ENCODE measurements around a stretch of chr21.

- PRO-cap: unidirectional peak, minus-strand start at chr21:42064353
- RAMPAGE, long total RNA, 2 experiments: no peak in any of the 2 experiments
These were observed 7.3 kb upstream of the UMODL1 start for GRCh38 chr21:42063508-42064623.

- PRO-cap: no peak
- RAMPAGE, long total RNA, 2 experiments: no peak in any of the 2 experiments
These were observed 30.2 kb downstream of the UMODL1 start for GRCh38 chr21:42101360-42101579.

GRCh38 chr21:42120658-42121265, 49.6 kb downstream of the UMODL1 start:
- PRO-cap: no peak
- RAMPAGE, long total RNA, 2 experiments: no peak in any of the 2 experiments

DNA sequence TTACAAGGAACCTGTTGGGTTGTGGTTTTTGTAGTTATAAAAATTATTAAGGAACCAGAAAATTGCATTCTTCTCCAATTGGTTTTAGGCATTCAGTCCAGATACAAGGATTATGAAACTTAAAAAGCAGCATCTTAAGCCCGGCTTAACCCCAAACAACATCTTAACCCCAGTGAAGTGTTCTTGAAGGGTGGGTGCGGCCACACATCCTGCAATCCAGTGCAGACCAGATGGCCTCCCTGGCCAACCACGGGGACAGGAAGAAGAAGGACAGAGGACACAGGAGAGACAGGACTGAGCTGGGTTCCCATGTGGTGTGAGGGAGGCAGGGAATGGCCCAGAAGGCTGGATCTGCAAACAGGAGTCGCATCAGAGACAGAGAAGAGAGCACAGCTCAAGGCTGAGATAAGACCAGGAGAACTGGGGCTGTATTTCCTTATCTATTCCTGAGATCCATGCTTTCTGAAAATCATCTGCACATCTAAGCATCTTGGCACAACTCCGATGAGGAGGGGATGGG, 26.4 kb downstream of the ABCG1 start:
- PRO-cap: no peak
- RAMPAGE, long total RNA, 2 experiments: no peak in any of the 2 experiments

GRCh38 chr21:42261372-42261849, 42.5 kb downstream of the ABCG1 start:
- PRO-cap: no peak
- RAMPAGE, long total RNA, 2 experiments: no peak in any of the 2 experiments

GRCh38 chr21:42532559-42533412, 19.1 kb downstream of the SLC37A1 start:
- PRO-cap: no peak
- RAMPAGE, long total RNA, 2 experiments: no peak in any of the 2 experiments

GRCh38 chr21:42534182-42535366, 20.9 kb downstream of the SLC37A1 start:
- PRO-cap: no peak
- RAMPAGE, long total RNA, 2 experiments: no peak in any of the 2 experiments

DNA sequence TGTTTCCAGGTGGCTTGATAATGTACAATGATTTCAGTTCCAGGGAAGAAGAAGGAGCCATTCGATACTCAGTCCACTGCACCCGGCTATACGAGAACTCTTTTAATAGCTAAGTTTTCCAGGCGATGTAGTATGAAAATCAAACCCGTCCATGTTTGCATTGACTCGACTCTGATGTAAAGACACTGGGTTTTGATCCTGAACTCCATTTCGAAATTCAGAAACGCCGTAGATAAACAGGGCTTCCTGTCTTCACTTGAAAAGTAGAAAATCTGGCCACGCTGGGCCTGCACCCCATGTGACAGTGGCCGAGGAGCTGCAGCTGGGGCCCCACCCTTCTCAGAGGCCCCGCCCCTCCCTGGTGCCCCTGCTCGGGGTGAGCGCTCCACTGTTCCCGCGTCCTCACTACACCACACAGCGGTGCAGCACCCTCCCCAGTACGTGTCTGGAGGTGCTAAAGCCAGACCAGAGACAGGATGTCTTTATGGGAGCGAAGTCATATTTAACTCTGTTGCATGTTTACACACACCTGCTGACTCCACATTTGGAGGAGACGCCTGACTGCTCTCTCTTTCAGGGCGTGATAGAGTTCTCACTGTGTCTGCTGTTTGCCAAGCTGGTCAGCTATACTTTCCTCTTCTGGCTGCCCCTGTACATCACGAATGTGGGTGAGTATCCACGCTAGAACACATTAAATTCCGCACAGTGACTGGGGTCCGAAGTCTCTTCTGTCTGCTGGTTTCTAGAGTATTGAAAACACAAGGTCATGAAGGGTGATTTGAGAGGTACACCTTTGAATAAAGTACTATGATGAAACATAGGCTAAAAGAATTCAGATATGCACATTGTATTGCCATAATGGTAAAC, 48.1 kb downstream of the SLC37A1 start:
- PRO-cap: bidirectional peak, plus-strand start at position 586 of the sequence, minus-strand start at position 447 of the sequence
- RAMPAGE, long total RNA, 2 experiments: no peak in any of the 2 experiments

DNA sequence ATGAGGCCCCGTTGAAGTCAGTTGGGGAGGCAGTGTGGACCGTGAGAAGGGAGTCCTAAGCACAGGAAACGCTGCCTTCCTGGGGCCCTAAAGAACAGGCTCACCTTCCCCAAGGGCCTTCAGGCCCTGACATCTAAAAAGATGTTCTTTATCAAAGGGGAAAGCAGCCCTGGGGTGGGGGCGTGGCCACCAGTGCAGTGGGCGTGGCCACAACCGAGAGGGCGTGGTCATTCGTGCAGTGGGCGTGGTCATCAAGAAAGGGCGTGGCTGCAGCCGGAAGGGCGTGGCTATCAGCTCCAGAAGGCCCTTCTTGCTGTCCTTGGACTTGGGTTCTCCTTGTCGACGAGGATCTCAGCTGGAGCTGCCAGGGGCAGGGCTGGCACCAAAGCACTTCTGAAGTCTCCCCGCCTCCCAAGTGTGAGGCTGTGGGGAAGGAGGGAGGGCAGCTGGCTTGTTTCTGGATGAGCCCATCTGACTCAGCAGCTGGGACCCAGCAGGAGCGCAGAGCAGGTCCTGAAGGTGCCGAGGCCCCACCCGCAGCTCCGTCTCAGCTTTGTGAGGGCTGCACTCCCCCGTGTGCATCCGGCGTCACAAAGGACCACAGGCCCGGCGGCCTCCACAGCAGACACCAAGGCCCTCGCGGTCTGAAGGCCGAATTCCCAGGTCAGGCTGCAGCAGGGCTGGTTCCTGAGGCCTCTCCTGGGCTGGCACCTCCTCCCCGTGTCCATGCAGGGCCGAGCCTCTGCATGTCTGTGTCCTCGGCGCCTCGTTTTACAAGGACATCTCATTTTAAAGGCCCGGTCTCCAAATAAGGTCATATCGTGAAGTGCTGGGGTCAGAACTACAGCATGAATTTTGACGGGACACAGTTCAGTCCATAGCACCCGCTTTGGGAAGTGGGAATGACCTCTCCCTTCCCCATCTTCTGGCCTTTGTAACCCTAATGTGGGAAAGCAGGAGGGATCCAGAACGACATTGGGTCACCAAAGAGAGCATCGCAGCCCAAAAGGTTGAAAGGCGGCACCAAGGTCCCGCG, 12.8 kb downstream of the PDE9A start:
- PRO-cap: unidirectional peak, plus-strand start at position 339 of the sequence
- RAMPAGE, long total RNA, 2 experiments: no peak in any of the 2 experiments

DNA sequence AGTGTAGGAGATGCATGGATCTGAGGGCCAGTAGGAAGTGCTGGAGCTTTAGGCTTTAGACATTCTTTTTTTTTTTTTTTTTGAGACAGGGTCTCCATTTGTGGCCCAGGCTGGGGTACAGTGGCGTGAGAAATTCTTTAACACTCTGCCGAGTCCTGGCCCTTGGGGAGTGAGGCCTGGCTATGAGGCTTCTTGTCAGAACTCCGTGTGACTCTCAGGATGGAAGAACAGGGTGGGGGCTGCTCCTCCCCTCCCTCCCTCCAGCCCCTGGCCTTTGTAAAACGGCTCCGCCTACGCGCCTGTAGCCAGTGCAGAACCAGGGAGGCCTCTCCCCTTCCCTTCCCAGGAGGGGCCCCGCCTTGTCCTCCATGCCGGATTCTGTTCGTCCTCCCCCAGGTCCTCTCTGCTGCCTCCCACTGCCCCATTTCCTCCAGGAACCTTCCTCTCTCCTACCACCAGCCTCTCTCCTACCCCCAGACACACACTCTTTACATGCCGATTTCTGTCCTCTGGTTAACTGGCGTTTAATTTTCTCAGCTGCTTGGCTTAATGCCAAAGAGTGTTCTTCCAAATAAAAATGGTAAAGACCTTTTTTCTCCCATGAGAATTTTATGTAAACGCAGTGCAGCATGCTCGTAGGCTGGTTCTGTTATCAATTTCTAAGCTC, 21.0 kb downstream of the PDE9A start:
- PRO-cap: bidirectional peak, plus-strand start at position 308 of the sequence, minus-strand start at position 194 of the sequence
- RAMPAGE, long total RNA, 2 experiments: no peak in any of the 2 experiments

- PRO-cap: no peak
- RAMPAGE, long total RNA, 2 experiments: no peak in any of the 2 experiments
These were observed 42.2 kb downstream of the WDR4 start for GRCh38 chr21:42837005-42837699.

- PRO-cap: bidirectional peak, plus-strand start at chr21:42975640, minus-strand start at chr21:42975587
- RAMPAGE, long total RNA, 2 experiments: no peak in any of the 2 experiments
These were observed 1.1 kb downstream of the PKNOX1 start for GRCh38 chr21:42975264-42975976.

- PRO-cap: no peak
- RAMPAGE, long total RNA, 2 experiments: no peak in any of the 2 experiments
These were observed 1.9 kb downstream of the PKNOX1 start for GRCh38 chr21:42976238-42976727.

DNA sequence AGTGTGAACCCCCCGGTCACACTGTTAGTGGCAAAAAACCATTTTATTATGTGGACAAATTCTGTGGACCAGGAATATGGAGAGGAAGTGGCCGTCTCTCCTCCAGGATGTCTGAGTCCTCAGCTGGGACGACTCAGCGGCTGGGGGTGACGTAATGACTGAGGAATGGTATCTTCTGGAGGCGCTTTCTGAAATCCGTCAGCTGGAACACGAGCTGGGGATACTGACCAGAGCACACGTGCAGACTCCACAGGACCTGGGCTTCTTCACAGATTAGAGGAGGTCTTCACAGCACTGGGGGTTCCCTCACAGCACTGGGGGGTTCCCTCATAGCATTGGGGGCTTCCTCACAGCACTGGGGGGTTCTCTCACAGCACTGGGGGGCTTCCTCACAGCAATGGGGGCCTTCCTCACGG, 18.1 kb downstream of the PKNOX1 start:
- PRO-cap: bidirectional peak, plus-strand start at position 207 of the sequence, minus-strand start at position 109 of the sequence
- RAMPAGE, long total RNA, 2 experiments: no peak in any of the 2 experiments

DNA sequence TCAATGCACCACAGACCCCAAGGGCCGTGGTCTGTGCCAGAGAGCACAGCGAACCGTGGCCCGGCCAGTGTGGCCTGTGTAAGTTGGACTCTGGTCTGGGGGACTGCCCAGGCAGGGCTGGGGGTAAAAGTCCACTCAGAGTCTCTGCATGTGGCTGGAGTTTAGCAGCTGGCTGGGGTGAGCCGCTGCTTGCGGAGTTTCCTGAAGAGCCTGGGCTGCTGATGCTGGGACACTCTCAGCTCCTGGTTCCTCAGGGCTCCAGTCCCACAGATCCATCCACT, 105.7 kb downstream of the CRYAA start:
- PRO-cap: no peak
- RAMPAGE, long total RNA, 2 experiments: no peak in any of the 2 experiments

DNA sequence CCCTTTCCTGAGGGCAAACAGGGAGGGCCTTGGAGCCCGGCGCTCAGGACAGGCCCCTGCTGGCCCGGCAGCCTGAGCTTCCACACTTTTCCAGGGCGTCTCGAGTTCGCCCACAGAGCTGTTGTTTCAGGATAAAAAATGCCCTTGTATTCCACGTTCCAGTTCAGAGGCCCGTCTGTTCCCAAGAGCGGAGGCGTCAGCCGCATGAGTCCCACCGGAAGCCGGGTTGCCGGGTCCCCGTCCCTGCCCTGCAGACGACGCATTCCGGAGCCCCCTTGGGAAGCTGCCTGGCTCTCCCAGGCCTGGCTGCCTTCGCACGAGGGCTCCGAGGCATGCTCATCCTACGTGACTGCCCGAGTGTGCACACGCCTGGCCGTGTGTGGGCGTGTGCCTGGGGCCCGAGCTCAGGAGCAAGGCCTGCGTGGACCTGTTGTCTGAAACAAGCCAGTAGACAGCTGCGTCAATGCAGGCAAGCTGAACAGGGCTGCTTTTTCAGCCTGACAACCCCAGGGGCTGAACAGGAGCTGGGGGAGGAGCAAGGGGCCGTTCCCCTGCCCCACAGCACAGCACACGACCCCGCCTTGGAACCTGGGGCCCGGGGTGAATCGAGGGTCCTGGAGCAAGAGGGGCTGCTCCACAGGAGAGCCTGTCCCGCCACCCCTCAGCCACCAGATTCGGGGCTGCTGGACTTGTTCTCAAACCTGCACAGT, 125.8 kb downstream of the SIK1 start:
- PRO-cap: unidirectional peak, minus-strand start at position 314 of the sequence
- RAMPAGE, long total RNA, 2 experiments: no peak in any of the 2 experiments

DNA sequence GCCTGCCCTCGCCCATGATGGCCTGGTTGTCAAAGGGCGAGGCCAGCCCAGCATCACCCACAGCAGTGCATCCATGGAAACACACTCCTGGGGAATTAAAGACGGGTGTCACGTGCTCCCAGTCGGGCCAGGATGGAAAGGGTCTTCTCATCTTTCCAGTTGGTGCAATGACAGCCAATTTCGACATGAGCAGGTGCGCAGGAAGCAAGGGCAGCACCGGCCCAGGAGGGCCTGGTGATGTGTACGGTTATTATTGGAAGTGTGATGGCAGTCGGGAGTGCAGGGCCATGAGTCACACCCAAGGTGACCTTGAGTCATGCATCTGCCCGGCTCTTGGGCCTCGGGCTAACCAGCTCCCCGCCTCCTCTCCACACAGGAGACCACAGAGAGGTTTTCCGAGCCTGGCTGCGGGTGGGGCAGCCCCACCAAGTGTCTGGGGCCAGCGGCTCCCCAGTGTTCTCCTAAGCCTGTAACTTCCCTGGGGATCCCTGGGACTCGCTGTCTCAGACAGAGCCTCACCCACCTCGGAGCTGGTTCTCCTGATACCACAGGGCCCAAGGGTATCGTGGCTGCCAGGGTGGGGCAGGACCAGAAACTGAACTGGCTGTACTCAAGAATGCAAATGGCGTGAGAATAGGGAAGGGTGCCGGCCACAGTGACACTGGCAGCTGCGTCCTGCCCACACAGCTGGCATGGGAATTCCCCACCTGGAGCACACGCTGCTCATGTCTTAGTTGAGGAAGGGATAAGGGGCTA, 119.8 kb downstream of the SIK1 start:
- PRO-cap: no peak
- RAMPAGE, long total RNA, 2 experiments: no peak in any of the 2 experiments

GRCh38 chr21:43325982-43326469, 100.9 kb downstream of the SIK1 start:
- PRO-cap: no peak
- RAMPAGE, long total RNA, 2 experiments: no peak in any of the 2 experiments

- PRO-cap: bidirectional peak, plus-strand start at chr21:43361348, minus-strand start at chr21:43361241; bidirectional peak, plus-strand start at chr21:43361957, minus-strand start at chr21:43361827
- RAMPAGE, long total RNA, 2 experiments: start-site peak on the minus strand in 1 of 2 experiments, at chr21:43361783-43361923 at its widest, 18 reads per replicate
These were observed 65.6 kb downstream of the SIK1 start for GRCh38 chr21:43360852-43362130.

DNA sequence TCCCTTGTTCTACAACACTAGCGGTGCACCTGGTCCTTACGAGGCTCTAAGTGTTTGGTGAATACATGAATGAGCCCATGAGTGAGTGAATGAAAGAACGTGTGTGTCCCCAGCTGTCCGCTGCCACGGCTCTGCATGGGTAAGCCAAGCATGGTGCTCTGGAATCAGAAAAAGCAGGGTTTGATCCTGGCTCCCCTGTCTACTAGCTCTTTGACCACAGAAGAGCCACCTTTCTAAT, 7.9 kb downstream of the H2BC12L start:
- PRO-cap: no peak
- RAMPAGE, long total RNA, 2 experiments: no peak in any of the 2 experiments

Measured in prostate gland (tissue), 2 donors.